HepG2 (cell line): ENCODE data around the gene RBX1.

DNA sequence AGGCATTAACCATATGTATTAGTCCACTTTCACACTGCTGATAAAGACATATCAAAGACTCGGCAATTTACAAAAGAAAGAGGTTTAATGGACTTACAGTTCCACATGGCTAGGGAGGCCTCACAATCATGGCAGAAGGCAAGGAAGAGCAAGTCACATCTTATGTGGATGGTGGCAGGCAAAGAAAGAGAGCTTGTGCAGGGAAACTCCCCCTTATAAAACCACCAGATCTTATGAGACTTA lies 19.8 kb downstream of the ENTHD1 start:
- RRBS, 2 experiments: no CpG with 5 or more reads among the region's 1 CpG
CAGE:
- cytosol, long polyA minus RNA: no peak
- cytosol, long polyA plus RNA: no peak
- long polyA plus RNA: no peak
- nucleus, long polyA minus RNA: no peak
- nucleus, long polyA plus RNA: no peak

DNA sequence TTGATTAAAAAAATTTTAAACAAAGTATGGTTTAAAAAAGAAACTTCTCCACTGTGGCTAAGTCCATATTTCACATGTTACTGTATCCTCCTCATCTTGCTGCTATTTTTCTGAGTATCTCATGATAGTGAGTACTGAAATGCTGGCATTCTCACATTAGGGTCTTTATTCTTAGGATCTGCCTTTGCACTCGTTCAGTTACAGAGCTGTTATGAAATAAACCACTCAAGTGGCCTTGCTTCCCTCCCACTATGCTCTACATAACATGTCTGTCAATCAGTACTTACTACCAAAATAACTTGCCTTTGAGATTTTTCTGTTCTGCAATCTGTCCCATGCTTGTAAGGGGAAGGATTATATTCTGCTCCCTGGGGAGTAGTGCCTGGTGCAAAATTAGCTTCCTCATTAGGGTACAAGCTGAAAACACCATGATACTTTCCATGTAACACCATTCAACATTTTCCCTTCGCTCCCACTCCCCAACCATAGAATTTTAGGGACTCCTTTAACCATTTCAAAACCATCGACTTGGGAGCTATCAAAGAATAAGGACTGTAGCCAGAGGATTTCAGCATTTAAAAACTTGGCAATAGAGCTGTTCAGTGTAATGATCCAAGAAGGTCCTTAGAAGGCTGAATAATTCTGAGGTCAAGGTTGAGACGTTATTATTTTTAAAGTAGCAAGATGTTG lies 1.9 kb upstream of the GRAP2 start:
- RRBS, 2 experiments: no CpG with 5 or more reads among the region's 4 CpGs
CAGE:
- cytosol, long polyA minus RNA: no peak
- cytosol, long polyA plus RNA: no peak
- long polyA plus RNA: no peak
- nucleus, long polyA minus RNA: no peak
- nucleus, long polyA plus RNA: no peak

- RRBS, 2 experiments: no CpG with 5 or more reads among the region's 7 CpGs
CAGE:
- cytosol, long polyA minus RNA: no peak
- cytosol, long polyA plus RNA: no peak
- long polyA plus RNA: no peak
- nucleus, long polyA minus RNA: no peak
- nucleus, long polyA plus RNA: no peak
Observed at GRCh38 chr22:39937601-39938141, 22.5 kb upstream of the TMA7B start.

DNA sequence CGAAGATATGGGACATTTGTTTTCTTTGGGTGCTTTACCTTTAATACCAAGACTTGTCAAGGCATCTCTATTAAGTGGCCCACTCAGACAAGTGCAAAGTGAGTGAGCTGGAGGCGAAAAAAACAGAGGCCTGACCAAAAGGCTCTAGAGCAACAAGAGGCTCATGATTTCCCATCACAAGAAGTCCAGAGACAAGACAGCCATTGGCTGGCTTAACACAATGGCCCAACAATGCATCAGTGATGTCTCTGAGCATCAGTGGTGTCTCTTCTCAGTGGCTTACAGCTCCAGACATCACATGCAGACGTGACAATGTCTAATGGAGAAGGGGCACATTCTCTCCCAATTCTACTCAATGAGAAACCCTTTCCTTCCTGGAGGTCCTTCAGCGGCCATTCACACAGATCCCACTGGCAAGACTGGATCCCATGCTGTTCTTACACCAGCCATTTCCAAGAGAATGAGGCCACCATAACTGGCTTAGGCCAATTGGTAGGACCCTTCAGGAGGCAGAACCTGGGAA lies 14.9 kb upstream of the FAM83F start:
- RRBS, 2 experiments: no CpG with 5 or more reads among the region's 4 CpGs
CAGE:
- cytosol, long polyA minus RNA: no peak
- cytosol, long polyA plus RNA: no peak
- long polyA plus RNA: no peak
- nucleus, long polyA minus RNA: no peak
- nucleus, long polyA plus RNA: no peak

DNA sequence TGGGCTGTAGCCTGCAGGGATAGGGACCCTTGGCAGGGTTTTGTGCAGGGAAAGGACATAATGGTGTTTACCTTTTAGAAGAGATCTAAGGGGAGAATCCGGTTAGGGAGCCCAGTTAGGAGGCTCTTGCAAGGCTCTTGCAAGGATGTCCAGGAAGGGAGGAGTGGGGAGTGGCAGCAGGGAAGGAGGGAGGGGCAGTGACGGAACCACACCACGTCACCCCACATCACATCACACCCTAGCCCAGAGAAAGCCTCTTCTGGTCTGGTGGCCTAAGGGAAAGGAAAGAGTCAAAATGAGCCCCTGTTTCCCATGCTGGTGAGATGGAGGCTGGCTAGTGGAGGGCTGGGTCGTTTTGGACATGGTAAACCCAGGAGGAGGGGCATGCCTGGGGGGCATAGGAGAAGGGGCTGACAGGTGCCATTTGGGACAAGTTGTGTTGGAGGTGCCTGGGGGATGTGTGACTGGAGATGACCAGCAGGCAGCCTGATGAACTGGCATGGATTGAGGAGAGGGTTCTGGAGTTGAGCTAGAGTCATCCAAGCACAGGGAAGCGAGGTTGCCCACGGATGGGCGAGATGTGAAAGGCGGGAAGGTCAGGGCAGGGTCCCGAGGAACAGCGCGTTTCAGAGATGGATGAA lies 6.1 kb upstream of the FAM83F start:
- RRBS, 2 experiments: no CpG with 5 or more reads among the region's 11 CpGs
CAGE:
- cytosol, long polyA minus RNA: no peak
- cytosol, long polyA plus RNA: no peak
- long polyA plus RNA: no peak
- nucleus, long polyA minus RNA: no peak
- nucleus, long polyA plus RNA: no peak

DNA sequence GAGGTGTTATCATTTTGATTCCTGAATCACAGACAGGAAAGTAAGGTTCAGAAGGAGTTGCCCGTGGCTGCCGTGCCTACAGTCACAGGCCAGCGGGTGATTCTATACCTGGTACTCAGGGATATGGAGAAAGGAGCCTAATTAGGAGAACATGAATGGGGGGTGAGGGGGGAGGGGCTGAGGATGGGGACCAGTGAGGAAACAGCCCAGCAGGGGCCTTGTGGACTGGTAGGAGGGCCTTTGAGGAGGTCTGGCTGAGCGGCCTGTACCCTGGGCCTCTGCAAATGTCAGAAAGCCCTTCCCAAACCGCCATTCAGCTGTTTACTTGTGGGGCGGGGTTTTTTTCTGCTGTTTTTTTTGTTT lies 3.6 kb downstream of the FAM83F start:
- RRBS, 2 experiments: no CpG with 5 or more reads among the region's 6 CpGs
CAGE:
- cytosol, long polyA minus RNA: no peak
- cytosol, long polyA plus RNA: no peak
- long polyA plus RNA: no peak
- nucleus, long polyA minus RNA: no peak
- nucleus, long polyA plus RNA: no peak

DNA sequence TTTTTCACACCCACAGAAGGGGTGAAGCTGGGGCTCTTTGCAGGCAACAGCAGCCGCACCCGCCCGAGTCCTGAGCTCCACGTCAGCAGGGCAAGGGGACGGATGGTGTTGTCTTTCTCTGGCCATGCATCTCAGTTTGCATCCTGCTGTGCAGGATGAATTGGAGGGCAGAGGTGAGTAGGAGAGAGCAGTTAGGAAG lies 14.4 kb downstream of the FAM83F start:
- RRBS, 2 experiments: no CpG with 5 or more reads among the region's 5 CpGs
CAGE:
- cytosol, long polyA minus RNA: no peak
- cytosol, long polyA plus RNA: no peak
- long polyA plus RNA: no peak
- nucleus, long polyA minus RNA: no peak
- nucleus, long polyA plus RNA: no peak

GRCh38 chr22:40083048-40083981 lies 88.6 kb downstream of the FAM83F start:
- RRBS, 2 experiments: no CpG with 5 or more reads among the region's 5 CpGs
CAGE:
- cytosol, long polyA minus RNA: no peak
- cytosol, long polyA plus RNA: no peak
- long polyA plus RNA: no peak
- nucleus, long polyA minus RNA: start-site peak on the plus strand at chr22:40083082-40083184, 11 reads; start-site peak on the plus strand at chr22:40083539-40083958, 22 reads
- nucleus, long polyA plus RNA: no peak

- RRBS, 2 experiments: no CpG with 5 or more reads among the region's 6 CpGs
CAGE:
- cytosol, long polyA minus RNA: no peak
- cytosol, long polyA plus RNA: no peak
- long polyA plus RNA: no peak
- nucleus, long polyA minus RNA: no peak
- nucleus, long polyA plus RNA: no peak
Observed at GRCh38 chr22:40178964-40179498, 1.3 kb downstream of the TNRC6B start.

DNA sequence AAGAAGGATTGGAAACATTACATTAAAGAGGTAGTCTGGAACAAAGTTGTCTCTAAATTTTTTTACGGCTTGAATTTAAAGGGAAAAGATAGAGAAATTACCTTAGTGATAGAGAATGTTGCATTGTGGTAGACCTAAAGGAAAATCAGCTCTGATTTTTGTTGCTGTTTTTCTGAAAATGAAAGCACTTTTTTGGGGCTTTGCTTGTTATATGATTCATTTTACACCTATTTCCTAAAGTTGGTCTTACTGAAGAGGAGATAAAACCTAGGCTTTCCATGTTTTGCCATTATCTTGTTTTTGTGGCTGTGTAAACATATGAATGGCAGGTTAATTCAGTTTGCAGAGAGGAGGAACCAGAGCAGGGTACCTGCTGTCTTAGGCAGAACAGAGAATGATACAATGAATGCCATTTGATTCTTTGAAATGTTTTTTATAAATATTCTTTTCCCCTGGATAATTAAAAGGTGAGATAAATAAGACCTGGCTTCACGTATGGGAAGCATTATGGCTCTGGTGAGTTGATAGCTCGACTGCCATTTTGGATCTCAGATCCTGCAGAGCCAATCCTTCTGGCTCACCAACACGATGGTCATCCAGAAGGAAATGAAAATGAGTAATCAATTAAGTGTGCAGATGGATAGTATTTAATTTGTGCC lies 2.4 kb downstream of the TNRC6B start:
- RRBS, 2 experiments: no CpG with 5 or more reads among the region's 4 CpGs
CAGE:
- cytosol, long polyA minus RNA: no peak
- cytosol, long polyA plus RNA: no peak
- long polyA plus RNA: no peak
- nucleus, long polyA minus RNA: start-site peak on the plus strand centred at position 234 of the sequence, 74 bp wide, 18 reads; start-site peak on the plus strand centred at position 339 of the sequence, 22 bp wide, 5 reads
- nucleus, long polyA plus RNA: no peak

DNA sequence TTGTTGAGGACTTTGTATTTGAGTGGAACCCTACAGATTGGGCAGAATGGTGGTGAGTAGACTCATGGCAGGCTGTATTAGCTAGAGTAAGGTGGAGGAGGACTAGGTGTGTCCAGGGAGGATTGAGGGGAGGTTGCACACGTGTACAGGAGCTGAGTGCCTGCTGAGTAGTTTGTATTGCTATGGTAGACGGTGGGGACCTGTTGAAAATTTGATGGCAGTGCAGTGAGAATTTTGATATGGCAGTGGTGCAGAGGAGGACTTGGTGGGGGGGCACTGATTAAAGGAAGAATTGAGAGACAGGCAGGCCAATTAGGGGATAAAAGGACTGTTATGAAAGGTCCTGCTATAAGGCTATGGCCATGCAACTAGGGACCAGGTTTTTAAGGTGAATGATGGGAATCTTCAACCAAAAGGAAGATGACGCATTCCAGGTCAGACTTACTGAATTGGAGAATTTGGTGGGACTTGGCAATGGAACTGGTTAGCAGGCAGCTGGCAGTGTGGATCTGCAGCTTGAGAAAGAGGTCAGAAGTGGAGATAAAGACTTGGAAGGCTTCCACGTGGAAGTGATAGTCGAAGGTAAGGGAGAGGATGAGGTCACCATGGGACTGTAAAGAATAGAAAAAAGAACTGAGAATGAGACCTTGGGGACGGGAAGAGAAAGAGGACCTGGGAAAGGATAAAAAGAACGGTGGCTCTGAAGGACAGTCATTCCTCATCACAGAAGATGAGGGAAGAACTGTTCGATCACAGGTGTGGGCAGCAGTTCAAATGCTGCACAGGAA lies 8.0 kb downstream of the TNRC6B start:
- RRBS, 2 experiments: no CpG with 5 or more reads among the region's 8 CpGs
CAGE:
- cytosol, long polyA minus RNA: no peak
- cytosol, long polyA plus RNA: no peak
- long polyA plus RNA: no peak
- nucleus, long polyA minus RNA: no peak
- nucleus, long polyA plus RNA: start-site peak on the plus strand centred at position 33 of the sequence, 194 bp wide, 24 and 16 reads in 2 replicates

DNA sequence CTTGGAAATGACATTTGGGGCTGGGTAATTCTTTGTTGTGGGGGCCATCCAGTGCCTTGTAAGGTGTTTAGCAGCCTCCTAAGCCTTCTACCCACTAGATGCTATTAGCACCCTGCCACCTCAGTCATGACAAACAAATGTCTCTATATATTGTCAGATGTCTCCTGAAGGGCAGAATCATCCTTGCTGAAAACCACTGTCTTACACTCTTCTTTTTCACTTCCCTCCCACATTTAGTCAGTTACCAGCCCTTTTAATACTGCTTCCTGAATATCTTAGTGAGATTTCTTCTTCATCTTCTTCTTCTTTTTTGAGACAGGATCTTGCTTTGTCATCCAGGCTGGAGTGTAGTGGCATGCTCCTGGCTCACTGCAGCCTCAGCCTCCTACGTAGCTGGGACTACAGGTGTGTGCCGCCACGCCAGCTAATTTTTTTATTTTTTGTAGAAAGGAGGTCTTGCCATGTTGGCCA lies 33.1 kb downstream of the TNRC6B start:
- RRBS, 2 experiments: no CpG with 5 or more reads among the region's 3 CpGs
CAGE:
- cytosol, long polyA minus RNA: no peak
- cytosol, long polyA plus RNA: no peak
- long polyA plus RNA: no peak
- nucleus, long polyA minus RNA: no peak
- nucleus, long polyA plus RNA: no peak

GRCh38 chr22:40323409-40324446 lies 22.6 kb upstream of the ADSL start:
- RRBS, 2 experiments: no CpG with 5 or more reads among the region's 15 CpGs
CAGE:
- cytosol, long polyA minus RNA: no peak
- cytosol, long polyA plus RNA: no peak
- long polyA plus RNA: no peak
- nucleus, long polyA minus RNA: no peak
- nucleus, long polyA plus RNA: no peak

DNA sequence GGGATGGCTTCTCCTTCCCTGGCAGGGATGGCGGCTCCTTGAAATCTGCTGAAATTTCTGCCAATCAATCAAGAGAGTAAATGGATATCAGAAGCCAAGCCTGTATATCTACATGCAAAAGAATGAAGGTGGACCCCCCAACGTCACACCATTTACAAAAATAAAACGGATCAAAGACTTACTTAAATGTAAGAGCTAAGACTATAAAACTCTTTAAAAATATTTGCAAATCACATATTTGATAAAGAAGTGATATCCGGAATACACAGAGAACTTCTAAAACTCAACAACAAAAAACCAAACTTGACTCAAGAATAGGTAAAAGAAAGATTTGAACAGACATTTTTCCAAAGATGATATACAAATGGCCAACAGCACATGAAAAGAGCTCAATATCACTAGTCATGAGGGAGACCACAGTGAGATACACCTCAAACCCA lies 41.5 kb downstream of the SGSM3 start:
- RRBS, 2 experiments: no CpG with 5 or more reads among the region's 4 CpGs
CAGE:
- cytosol, long polyA minus RNA: no peak
- cytosol, long polyA plus RNA: no peak
- long polyA plus RNA: no peak
- nucleus, long polyA minus RNA: no peak
- nucleus, long polyA plus RNA: no peak

GRCh38 chr22:40951262-40951520 lies at the start of gene RBX1:
TSS of gene RBX1 (plus strand) at chr22:40951378.
- RRBS, 2 experiments: 0% methylated on average over 3 of the region's 27 CpGs; no CpG with 5 or more reads in 1 of the 2 experiments
CAGE:
- cytosol, long polyA minus RNA: no peak
- cytosol, long polyA plus RNA: start-site peak on the plus strand at chr22:40951367-40951390, 3,016 and 3,363 reads in 2 replicates
- long polyA plus RNA: start-site peak on the plus strand at chr22:40951367-40951390, 2,919 and 1,958 reads in 2 replicates
- nucleus, long polyA minus RNA: no peak
- nucleus, long polyA plus RNA: start-site peak on the plus strand at chr22:40951380-40951390, 1,055 and 1,486 reads in 2 replicates

DNA sequence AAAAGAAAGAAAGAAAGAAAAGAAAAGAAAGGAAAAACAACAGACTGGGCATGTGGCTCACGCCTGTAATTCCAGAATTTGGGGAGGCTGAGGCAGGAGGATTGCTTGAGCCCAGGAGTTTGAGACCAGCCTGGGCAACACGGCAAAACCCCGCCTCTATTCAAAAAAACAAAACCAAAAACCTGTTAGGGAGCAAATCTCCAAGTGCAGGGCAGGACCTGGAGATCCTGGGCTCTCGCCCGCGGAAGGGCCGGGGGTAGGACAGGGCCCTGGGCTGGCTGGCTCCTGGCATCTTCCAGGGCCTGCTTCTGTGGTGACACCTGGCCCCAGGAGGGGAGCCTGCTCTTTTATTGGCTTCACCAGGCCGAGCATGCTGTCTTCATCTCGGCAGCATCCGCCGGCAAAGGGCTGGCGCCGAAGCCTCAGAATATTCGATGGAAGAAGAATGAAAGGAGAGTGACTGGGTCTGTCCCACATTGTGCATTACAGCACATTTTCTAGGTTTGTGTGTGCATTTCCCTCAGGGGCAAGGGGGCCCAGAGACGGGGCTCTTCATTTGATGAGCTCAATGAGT lies 69.8 kb downstream of the RBX1 start:
- RRBS, 2 experiments: no CpG with 5 or more reads among the region's 15 CpGs
CAGE:
- cytosol, long polyA minus RNA: no peak
- cytosol, long polyA plus RNA: no peak
- long polyA plus RNA: no peak
- nucleus, long polyA minus RNA: no peak
- nucleus, long polyA plus RNA: no peak

GRCh38 chr22:41090801-41091673 lies 1.4 kb upstream of the EP300 start:
- RRBS, 2 experiments: 2 to 3% methylated on average over 16 to 19 of the region's 45 CpGs
CAGE:
- cytosol, long polyA minus RNA: no peak
- cytosol, long polyA plus RNA: no peak
- long polyA plus RNA: no peak
- nucleus, long polyA minus RNA: no peak
- nucleus, long polyA plus RNA: no peak

- RRBS, 2 experiments: no CpG with 5 or more reads among the region's 2 CpGs
CAGE:
- cytosol, long polyA minus RNA: start-site peak on the plus strand at chr22:41170510-41170514, 17 reads
- cytosol, long polyA plus RNA: no peak
- long polyA plus RNA: no peak
- nucleus, long polyA minus RNA: no peak
- nucleus, long polyA plus RNA: no peak
Observed at GRCh38 chr22:41170265-41170650, 34.9 kb upstream of the L3MBTL2 start.

DNA sequence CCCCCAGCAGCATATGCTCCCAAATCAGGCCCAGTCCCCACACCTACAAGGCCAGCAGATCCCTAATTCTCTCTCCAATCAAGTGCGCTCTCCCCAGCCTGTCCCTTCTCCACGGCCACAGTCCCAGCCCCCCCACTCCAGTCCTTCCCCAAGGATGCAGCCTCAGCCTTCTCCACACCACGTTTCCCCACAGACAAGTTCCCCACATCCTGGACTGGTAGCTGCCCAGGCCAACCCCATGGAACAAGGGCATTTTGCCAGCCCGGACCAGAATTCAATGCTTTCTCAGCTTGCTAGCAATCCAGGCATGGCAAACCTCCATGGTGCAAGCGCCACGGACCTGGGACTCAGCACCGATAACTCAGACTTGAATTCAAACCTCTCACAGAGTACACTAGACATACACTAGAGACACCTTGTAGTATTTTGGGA lies 26.5 kb upstream of the L3MBTL2 start:
- RRBS, 2 experiments: no CpG with 5 or more reads among the region's 7 CpGs
CAGE:
- cytosol, long polyA minus RNA: no peak
- cytosol, long polyA plus RNA: no peak
- long polyA plus RNA: no peak
- nucleus, long polyA minus RNA: no peak
- nucleus, long polyA plus RNA: no peak

DNA sequence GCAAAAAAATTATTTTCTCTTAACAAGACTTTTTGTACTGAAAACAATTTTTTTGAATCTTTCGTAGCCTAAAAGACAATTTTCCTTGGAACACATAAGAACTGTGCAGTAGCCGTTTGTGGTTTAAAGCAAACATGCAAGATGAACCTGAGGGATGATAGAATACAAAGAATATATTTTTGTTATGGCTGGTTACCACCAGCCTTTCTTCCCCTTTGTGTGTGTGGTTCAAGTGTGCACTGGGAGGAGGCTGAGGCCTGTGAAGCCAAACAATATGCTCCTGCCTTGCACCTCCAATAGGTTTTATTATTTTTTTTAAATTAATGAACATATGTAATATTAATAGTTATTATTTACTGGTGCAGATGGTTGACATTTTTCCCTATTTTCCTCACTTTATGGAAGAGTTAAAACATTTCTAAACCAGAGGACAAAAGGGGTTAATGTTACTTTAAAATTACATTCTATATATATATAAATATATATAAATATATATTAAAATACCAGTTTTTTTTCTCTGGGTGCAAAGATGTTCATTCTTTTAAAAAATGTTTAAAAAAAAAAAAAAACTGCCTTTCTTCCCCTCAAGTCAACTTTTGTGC lies 26.0 kb upstream of the L3MBTL2 start:
- RRBS, 2 experiments: no CpG with 5 or more reads among the region's 2 CpGs
CAGE:
- cytosol, long polyA minus RNA: no peak
- cytosol, long polyA plus RNA: no peak
- long polyA plus RNA: no peak
- nucleus, long polyA minus RNA: no peak
- nucleus, long polyA plus RNA: no peak